Breast epithelium (tissue), 2 donors: ENCODE results near the gene TTC21B.

- PRO-cap, result no peak
- RAMPAGE, long total RNA, 2 experiments, result no peak in any of the 2 experiments
Measured at GRCh38 chr2:165572005-165572678, 102.6 kb downstream of the CSRNP3 start.

GRCh38 chr2:165648884-165649224 is 145.2 kb downstream of the GALNT3 start:
- PRO-cap, result no peak
- RAMPAGE, long total RNA, 2 experiments, result no peak in any of the 2 experiments

- PRO-cap, result no peak
- RAMPAGE, long total RNA, 2 experiments, result no peak in any of the 2 experiments
Measured at GRCh38 chr2:165886373-165886815, 67.2 kb downstream of the TTC21B start.

DNA sequence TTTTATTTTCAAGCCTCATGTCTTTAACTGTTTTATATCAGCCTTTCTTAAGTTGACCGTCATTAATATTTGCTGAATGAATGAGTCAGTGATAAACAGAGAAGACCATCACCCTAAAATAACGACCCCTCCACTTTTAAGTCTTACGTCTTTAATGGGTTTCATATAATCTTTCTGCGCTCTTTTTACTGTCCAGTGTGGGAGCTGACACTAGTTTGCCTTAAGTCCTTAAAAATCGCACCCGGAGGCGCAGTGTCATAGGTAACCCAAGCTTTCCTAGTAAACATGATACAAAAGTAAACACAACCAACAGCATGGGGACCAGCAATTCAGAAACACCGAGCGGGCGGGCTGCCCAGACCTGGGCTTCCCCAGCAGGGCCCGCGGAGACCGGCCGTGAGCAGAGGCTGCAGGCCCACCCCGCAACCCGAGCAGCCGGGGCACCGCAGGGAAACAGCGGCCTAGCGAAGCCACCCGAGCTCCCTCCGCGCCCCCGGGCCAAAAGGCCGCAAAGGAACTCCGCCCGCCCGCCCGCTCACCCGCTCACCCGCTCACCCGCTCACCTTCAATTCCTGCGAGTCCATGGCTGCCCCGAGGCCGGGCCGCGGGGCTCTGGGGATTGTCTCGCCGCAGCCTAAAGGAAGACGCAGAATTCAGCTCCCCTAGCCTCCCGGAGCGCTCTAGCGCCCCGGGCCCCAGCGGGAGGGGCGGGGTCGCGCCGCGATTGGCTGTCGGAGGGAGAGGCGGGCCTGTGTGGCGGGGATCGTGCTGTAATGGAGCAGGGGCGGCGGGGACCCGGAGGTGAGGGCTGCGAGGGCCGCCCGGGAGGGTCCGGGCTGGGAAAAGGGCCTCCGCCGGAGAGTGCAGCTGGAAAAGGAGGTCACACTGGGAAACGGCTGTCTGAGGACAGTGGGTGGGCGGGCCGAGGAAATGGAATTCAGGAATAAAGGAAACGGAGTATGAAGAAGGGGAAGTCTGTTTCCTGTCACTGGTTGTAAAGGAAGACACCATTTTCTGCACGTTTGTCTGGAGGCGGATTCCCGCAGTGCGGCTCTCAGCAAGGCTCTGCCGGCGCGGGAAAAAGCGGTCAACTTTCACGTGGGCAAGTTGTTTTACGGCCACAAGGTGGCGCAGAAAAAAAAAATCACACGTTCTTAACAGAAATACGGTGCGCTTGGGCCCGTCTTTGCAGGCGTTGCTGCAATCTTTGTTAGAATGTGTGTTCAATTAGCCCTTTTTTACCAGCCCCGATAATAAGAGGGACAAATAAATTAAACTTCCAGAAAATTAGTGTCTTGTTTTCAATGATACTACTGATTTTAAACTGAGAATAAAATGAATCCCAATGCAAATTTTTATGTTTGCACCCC is at the start of gene TTC21B:
TTC21B (minus strand) TSS at position 655 of the 1,370 bp plus-strand sequence.
- PRO-cap, result bidirectional peak, plus-strand start at position 804 of the sequence, minus-strand start at position 682 of the sequence
- RAMPAGE, long total RNA, 2 experiments, result start-site peak on the minus strand in 2 of 2 experiments, centred at positions 655 to 661 of the sequence, 112 to 711 reads per replicate

- PRO-cap, result no peak
- RAMPAGE, long total RNA, 2 experiments, result no peak in any of the 2 experiments
Measured at GRCh38 chr2:166230355-166230861, 102.6 kb upstream of the SCN1A start.

DNA sequence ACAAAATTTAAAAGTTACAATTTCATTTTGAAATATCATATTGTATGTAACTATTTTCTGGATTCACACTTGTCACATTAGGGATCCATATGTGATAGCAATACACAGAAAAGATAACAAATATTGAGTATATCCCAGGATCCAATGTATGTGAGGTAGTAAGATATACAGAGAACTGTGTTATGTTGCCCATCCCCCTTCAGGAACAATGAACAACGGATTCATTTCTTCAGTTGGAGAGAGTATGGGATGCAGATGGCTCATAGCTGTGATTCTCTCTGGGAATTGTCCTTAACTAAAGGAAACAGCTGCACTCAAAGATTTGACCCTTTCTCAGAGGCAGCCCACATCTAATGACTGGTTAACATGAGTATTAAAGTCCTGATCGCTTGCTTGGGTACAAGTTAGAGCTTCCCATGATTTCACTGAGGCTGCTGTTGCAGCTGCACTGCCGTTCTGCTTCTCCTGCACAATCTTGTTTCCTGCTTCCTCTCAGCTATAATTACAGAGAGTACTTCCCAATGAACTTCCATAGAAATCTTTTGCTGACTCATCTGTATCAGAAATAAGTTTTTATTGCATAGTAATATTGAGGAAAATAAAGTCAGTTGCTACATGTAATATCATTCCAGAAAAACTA is 12.7 kb upstream of the SCN9A start:
- PRO-cap, result no peak
- RAMPAGE, long total RNA, 2 experiments, result no peak in any of the 2 experiments

DNA sequence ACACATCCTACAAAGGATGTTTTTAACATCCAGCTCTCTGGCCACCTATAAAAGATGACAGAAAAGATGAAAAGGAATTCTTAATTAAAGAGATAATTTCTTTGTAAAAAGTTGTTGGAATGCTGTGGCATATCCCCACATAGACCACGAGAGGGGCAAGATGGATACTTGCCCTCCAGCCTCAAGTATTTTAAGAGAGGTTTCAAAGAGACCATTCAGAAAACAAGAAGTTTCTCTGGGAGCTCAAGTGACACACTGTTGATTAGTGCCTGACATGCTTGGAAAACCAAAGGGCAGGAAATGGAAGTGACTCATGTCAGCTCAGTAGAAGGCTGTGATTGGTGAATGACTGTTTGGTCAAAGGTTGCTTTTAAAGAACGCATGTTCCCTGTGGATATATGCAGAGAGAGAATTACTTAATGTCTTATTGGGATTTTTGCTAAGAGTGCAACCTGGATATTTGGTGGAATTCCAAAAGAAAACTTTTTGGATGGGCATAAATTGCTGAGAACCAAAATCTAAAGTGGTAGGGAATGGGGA is 145.3 kb downstream of the B3GALT1 start:
- PRO-cap, result no peak
- RAMPAGE, long total RNA, 2 experiments, result no peak in any of the 2 experiments

DNA sequence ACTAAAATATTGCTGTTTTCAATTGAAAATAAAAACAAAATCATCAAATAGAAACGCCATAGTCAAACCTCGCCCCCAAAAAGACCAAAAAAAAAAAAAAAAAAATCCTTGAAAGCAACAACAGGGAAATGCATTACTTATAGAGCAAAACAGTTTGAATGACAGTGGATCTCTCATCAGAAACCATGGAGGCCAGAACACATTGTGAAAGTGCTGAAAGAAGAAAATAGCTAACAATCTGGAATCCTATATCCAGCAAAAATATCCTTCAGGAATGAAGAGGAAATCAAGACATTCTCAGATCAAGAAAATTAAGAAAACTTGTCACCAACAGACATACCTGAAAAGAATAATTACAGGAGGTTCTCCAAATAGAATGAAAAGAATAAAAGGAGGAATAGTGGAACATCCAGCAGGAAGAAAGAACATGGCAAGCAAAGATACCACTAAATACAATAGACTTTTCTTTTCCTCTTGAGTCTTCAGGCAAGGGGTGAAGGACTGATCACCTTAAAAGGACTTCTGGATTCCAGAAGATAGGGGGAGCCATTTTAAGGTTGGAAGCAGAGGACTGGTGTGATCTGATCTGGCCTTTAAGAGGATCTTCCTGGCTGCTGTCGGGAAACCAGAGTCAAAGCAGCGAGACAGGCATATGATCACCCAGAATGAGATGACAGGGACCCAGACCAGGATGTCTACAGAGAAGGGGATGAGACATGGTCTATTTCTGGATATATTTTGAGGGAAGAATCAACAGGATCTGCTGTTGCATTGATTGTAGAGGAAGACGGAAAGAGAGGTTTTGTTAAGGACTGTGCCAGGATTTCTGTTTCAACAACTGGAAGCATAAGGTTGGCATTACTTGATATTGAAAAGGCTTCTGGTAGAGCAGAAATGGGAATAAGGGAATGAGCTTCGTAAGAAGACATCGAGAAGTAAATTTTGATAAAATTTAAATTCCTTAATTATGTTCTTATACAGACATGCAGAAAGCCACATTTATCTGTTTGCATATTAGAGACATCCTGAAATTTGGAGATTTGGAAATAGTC is 396.6 kb downstream of the B3GALT1 start:
- PRO-cap, result no peak
- RAMPAGE, long total RNA, 2 experiments, result no peak in any of the 2 experiments

DNA sequence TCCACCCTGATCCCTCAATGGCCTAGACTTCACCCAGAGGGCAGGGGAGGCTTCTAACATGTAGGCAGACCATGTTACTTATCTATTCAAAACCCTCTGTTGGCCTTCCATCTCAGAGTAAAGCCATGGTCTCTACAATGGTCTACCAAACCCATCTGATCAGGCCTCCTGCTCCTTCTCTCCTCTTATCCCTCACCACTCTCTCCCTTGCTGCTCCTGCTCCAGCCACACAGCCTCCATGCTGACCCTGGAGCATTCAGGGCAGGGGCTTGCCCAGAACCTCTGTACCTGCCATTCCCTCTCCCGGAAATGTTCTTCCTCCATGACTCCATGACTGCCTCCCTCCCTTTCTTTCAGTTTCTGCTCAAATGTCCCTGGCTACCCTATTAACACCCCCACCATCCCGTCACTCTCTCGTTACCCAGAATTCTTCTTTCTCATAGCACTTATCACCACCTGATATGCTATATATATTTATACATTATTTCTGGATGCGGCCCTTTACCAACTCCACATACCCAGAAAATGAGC is 277.6 kb downstream of the STK39 start:
- PRO-cap, result no peak
- RAMPAGE, long total RNA, 2 experiments, result no peak in any of the 2 experiments

DNA sequence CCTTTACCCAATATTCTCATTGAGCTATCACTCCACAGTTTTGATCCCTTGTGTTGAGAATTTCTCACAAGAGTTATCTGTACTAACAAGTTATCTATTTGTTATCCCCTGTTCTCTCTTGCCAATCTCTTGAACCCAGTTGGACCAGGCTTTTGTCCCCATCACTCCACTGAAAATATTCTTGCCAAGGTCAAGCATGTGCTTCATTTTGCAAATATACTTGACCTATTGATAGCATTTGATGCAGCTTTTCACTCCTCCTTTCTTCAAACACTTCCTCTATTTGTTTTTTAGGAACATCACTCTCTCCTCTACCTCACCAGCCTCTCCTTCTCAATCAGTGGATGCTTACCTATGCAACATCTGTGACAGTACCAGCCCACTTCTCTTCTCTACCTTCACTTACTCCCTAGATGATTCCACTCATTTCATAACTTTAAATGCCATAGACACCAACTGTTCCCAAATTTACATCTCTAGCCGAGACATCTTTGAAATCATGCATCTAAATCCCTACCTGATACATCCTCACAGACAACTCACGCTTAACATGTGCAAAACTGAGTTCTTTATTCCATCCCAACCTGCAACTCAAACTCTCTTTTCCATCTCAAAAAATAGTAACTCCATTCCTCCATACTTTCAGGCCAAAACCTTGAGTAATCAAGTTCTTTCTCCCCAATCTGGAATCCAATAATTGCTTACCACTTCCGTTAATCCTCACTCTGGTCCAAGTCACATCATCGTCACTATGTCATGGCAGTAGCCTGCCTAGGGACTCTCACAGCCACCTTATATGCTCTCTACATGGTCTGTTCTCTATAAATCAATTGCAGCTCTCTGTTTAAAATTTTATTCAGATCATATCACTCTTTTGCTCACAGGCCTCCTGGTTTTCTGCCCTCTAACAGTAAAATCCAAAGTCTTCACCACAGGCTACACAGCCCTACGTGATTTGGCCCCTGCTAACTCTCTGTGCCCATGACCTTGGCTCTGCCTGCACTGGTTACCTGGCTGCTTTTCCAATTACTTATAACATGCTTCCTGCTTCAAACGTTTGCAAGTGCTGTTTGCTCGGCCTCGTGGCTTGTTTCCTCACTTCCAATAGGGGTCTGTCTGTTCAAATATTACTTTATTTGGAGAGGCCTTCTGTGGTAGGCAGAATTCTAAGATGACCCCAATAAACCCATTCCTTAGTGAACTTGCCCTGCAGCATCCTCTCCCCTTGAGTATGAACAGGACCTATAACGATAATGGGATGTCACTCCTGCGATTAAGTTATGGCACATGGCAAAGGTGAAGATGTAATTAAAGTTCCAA is 188.9 kb downstream of the STK39 start:
- PRO-cap, result no peak
- RAMPAGE, long total RNA, 2 experiments, result no peak in any of the 2 experiments

GRCh38 chr2:168156525-168157052 is 90.8 kb downstream of the STK39 start:
- PRO-cap, result no peak
- RAMPAGE, long total RNA, 2 experiments, result no peak in any of the 2 experiments

GRCh38 chr2:168211178-168211652 is 36.2 kb downstream of the STK39 start:
- PRO-cap, result no peak
- RAMPAGE, long total RNA, 2 experiments, result start-site peak on the plus strand in 1 of 2 experiments, at chr2:168211450-168211474 at its widest, 18 reads per replicate

DNA sequence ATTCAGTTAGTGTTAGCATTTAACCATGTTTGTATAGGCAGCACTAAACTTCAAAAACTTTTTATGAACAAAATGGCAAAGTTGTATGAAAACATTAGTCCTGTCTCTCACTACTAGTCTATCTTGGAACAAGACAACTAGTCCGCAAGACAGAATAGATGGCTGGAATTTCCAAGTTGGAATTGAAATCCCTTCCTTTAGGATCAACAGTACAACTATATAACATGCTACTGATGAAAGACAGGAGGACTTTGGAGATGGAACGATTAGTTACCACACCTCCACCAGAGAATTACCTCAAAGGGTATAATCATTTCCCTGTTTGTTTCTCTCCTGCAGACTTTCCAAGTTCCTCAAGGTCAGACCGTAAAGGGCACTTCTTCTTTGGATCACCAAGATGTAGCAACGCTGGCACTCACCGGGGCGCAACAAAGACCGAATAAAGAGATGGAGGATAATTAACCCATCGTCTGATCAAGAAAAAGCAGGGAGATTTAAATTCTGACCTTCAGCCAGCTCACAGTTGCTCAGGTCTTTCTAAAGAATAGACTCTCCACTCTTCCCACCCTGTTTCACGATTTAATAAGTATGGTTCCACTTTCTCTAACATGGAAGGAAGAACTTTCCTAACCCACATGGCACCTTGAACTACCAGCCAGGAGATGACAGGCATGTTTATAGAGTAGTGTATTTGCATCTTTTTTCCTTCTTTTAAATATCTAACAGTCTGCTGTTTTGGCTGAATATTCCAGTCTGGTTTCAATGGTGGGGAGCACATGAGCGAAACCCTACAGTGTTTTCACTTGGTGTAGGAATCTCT is 25.8 kb downstream of the STK39 start:
- PRO-cap, result no peak
- RAMPAGE, long total RNA, 2 experiments, result no peak in any of the 2 experiments

DNA sequence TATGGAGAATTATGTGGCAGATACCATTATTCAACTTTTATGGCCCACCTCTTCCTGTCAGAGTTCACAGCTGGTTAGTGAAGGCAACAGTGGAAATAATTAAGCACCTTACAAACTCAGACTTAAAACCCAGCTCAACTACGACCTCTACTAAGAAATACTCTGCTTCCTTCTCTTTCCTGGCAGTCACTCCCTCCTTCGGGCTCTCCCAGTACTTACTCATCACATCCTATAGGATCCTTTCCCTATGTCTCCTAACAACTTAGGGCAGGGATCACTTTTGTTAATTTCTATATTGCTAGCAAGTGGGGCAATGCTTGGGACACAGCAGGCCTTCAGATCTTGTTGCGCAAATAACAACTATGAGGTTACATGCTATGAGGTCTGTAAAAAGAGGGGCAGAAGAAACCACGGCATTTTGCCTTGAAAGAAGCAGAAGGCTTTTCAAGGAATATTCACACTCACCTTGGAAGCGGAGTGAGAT is 2.3 kb downstream of the STK39 start:
- PRO-cap, result no peak
- RAMPAGE, long total RNA, 2 experiments, result no peak in any of the 2 experiments

GRCh38 chr2:168346598-168347234 is 99.3 kb upstream of the STK39 start:
- PRO-cap, result no peak
- RAMPAGE, long total RNA, 2 experiments, result no peak in any of the 2 experiments

GRCh38 chr2:168460457-168460958 is 4.4 kb downstream of the CERS6 start:
- PRO-cap, result no peak
- RAMPAGE, long total RNA, 2 experiments, result no peak in any of the 2 experiments

GRCh38 chr2:168526731-168527264 is 70.7 kb downstream of the CERS6 start:
- PRO-cap, result no peak
- RAMPAGE, long total RNA, 2 experiments, result no peak in any of the 2 experiments

DNA sequence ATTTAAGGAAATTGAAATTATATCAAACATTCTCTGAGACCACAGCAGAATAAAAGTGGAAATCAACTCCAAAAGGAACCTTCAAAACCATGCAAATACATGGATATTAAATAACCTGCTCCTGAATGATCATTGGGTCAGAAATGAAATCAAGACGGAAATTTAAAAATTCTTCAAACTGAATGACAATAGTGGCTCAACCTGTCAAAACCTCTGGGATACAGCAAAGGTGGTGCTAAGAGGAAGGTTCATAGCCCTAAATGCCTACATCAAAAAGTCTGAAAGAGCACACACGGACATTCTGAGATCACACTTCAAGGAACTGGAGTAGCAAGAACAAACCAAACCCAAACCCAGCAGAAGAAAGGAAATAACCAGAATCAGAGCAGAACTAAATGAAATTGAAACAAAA is 160.9 kb downstream of the CERS6 start:
- PRO-cap, result no peak
- RAMPAGE, long total RNA, 2 experiments, result no peak in any of the 2 experiments

GRCh38 chr2:168700419-168701235 is 101.8 kb upstream of the NOSTRIN start:
- PRO-cap, result no peak
- RAMPAGE, long total RNA, 2 experiments, result no peak in any of the 2 experiments

DNA sequence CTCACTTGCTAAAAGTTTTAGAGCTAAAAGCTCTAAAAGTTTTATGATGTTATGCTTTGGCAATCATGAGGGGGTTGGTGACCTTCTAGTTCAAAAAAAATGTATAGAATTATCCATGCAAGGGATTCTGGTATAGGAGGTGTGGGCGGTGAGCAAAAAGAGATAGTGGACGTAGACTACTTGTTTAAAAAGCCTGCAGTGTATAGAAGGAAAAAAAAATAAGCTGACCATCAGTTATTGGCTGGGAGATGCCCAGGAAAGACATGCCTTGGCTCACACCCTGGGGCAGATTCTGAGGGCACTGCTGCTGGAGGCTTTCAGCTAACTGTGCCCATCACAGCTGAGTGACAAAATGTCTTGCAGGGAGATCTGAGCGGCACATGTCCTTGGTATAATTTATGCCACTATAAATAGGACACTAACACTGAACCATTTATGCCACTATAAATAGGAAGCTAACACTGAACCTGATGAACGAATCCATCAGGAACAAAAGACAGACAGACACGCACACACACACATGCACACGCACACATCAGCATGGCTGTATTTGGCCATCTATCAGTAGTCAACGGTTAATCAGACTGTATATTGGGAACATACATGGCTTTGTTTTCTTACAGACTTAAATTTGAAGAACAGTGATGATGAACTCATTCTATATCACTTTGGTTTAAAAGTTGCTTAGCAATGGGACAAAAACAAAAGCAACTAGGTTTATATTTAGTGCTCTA is 68.2 kb upstream of the NOSTRIN start:
- PRO-cap, result no peak
- RAMPAGE, long total RNA, 2 experiments, result no peak in any of the 2 experiments